Skin of body (tissue), 2 donors: ENCODE results near the gene ZC3H14.

DNA sequence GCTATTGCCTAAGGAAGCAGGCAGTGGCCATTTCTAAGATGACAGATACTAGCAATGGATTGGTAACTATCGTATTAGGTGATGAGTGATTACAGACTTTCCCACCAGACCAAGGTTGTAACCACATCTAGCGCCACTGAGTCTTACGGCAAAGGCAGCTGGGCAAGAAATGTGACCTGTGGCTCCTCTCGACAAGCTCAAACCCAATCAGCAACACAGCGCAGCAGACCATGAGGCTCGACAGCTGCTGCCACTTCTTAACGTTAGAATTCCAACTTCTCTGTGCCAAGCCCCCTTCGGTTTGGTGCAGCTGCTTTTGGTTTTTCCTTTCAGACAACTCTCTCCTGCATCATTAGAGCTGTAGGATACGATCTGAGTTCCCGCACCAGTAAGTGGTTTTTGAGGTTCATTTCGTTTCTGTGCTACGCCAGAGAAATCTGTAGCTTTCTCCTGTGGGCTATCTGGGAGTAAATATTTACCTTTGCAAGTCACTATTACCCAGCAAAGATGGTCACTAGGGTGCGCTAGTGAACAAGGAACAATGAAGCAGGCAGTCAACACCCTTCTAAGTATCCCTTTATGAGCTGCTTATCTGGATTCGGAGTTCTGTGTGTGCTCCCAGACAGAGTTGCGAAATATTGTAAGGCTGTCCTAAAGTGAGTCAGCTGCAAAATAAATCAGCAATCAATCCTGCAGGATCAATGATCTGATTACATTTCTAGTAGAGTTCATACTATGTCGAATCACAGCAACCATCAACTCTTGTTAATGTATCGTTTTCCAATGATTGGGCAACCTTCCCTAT, 133.9 kb downstream of the KCNK10 start:
- RAMPAGE, long total RNA: no peak

- RAMPAGE, long total RNA: no peak
Measured at GRCh38 chr14:88248864-88249153, 74.3 kb downstream of the KCNK10 start.

DNA sequence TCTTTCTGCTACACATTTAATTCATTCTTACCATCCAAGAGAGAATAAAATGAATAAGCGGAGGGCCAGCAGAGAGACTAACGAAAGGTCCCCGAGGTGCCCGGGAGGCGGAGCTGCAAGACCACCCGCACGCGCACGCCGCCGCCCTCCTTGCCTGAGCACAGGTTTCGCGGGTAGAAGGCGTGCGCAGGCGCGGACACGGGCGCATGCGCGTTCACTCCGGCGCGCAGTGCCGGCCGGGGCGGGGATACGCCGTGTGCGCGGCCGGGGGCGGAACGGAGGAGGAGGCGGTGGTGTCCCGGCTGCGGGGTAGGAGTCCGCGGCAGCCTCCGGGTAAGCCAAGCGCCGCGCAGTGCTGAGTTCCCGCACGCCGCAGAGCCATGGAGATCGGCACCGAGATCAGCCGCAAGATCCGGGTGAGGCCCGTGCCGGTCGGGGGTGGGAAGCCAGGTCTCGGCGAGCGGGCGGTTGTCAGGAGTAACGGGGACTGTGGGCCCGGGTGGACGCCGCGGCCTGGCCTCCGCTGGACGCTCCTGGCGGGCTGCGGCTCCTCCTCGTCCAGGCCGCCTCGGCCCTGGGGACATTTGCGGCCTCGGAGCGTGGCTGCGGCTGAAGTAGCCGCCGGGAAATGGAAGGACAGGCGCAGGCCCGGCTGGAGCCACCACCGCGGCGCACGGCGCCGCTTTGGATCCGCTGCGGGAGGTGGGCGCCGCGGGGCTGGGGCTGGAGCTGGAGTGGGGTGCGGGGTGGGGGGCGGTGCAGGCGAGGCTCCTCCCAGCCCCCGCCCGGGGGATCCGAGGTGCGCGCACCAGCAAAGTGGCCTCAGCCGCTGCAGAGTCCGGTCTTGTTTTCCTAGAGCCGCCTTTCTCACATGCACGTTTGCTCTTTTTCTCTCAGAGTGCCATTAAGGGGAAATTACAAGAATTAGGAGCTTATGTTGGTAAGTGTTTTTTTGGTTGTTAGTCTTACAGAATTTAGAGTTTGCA, at the start of gene ZC3H14:
Gene ZC3H14, plus strand, starts transcription at position 284 of the 986 bp plus-strand sequence.
- RAMPAGE, long total RNA: no peak

GRCh38 chr14:88829091-88829717, 4.8 kb downstream of the TTC8 start:
- RAMPAGE, long total RNA: no peak

- RAMPAGE, long total RNA: no peak
Measured at GRCh38 chr14:88833743-88834730, 9.6 kb downstream of the TTC8 start.

GRCh38 chr14:89247863-89248511, 169.0 kb downstream of the FOXN3 start:
- RAMPAGE, long total RNA: no peak

DNA sequence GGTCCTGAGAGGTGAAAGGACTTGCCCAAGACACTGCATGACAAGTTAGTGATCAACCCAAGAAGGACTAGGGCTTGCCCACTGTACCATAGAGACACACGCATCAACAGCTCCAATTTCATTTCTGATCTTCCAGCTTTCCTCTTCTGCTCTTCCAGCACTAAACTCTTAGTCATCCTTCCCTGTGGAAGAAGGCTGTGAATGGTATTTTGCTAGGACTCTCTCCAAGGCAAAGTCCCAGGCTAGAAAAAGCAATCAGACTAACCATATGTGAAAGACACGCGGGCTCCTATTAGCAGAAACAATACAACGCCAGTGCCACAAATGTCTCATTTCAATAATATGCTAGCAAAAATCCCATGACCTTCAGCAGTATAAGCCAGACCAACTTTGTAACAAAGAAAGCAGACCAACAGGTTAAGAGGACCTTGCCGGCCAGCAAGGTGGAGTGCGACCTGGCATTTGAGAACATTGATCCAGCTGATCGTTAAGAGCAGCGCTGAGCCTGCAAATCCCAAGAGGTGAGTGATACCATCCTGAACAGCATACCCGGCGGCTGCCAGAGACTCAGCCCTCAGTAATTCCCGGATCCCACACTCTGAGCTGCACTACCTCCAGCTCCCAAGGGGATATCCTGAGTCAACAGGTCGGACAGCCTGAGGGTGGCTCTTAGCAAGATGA, 132.6 kb downstream of the FOXN3 start:
- RAMPAGE, long total RNA: no peak

- RAMPAGE, long total RNA: no peak
Measured at GRCh38 chr14:89403377-89403782, 13.7 kb downstream of the FOXN3 start.

DNA sequence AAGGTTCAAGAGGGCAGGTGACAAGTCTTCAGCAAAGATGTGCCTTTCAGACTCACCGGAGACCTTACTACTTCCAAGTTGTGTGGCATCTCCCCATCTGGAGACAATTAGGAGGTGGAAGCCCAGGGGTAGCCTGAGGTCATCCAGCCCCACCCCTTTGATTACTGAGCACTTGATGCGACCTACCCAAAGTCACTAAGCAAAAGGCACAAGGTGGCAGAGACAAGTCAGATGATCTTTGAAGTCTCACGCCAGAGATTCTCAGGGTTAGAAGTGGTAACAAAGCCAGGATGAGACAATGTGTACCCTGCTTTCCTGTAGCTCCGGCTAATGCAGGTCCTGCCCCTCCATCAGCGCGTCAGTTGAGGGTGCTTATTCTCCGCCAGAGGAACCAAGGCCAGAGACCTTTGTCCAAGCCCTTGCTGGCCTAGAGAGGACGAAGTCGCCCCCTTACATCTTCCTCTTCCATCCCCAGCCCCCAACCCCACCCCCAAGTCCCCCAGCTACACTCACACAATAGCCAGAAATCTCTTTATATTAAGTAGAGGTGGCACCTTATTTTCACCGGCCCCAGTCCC, 1.5 kb upstream of the FOXN3 start:
- RAMPAGE, long total RNA: no peak

- RAMPAGE, long total RNA: no peak
Measured at GRCh38 chr14:89469791-89470454, 52.9 kb upstream of the FOXN3 start.

GRCh38 chr14:89486473-89487038, 69.5 kb upstream of the FOXN3 start:
- RAMPAGE, long total RNA: no peak

GRCh38 chr14:89957321-89957802, 1.6 kb downstream of the TDP1 start:
- RAMPAGE, long total RNA: no peak

DNA sequence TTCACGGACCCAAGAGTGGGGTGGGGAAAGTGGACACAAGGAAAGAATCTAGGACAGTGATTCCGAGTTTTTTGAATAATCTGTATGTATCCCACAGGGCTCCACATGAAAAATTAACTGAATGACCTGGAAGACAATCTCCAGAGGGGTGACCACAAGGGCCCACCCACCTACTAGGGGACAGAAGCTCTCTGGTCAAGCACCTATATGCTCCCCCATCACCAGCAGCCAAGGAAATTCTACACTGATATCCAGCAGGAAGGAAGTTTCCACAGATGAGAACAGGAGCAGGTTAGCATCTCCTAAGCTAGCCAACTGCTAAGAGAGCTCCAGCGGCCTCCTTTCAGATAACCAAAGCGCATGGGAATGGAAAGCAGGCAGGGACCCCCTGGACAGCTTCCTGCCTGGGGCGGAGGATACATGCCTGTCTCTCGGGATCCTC, 35.9 kb downstream of the PSMC1 start:
- RAMPAGE, long total RNA: no peak

DNA sequence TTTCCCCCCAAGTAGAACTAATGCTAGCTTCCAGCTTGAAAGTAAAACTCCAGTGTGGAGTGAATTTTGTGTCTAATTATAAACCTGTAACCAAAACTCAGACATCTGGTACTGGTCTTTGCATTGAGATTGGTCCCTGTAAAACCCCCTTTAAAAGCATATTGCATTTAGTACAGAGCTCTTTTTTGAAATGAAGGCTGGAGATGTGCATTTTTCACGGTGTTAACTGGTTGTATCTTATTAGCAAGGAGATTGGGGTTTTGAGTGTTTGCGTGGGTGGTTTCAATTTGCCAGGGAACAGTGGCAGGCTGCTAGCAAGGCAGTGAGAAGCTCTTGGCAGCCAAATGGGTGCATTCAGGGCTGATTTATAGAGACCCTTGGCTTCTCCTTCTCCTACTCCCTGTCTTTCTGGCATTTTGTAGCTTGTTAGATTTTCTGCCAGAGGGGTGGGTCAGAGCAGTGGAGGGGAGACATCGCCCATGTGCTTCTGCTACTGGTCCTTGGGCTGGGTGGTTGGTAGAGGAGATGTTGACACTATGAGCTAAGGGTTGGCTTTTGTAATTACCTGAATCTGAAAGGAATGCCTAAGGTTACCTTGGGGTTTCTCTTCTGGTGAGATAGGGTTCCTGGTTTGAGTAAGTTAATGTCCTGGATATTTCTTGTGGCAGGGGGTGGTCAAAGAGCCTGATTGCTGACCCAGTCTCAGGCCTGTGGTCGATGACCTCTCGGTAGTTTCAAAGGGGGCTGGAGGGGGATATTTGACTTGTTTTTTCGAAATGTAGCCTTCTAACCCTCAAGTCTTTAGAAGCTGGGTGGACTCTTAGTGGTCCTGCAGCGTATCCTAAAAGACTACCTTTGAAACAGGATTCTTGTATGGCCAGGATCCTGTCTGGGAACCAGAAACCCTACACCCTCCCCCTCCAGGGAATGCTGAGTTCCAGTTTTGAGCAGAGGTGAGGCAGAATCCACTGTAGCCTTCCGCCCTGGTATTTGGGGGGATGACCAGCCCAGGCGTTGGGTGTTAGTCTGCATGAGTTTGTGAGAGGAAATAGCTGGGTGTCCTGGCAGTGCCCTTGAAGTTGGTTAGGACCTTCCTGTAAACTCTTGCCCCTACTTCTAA, 9.7 kb downstream of the CALM1 start:
- RAMPAGE, long total RNA: no peak

- RAMPAGE, long total RNA: no peak
Measured at GRCh38 chr14:90534723-90535280, 138.0 kb downstream of the CALM1 start.

DNA sequence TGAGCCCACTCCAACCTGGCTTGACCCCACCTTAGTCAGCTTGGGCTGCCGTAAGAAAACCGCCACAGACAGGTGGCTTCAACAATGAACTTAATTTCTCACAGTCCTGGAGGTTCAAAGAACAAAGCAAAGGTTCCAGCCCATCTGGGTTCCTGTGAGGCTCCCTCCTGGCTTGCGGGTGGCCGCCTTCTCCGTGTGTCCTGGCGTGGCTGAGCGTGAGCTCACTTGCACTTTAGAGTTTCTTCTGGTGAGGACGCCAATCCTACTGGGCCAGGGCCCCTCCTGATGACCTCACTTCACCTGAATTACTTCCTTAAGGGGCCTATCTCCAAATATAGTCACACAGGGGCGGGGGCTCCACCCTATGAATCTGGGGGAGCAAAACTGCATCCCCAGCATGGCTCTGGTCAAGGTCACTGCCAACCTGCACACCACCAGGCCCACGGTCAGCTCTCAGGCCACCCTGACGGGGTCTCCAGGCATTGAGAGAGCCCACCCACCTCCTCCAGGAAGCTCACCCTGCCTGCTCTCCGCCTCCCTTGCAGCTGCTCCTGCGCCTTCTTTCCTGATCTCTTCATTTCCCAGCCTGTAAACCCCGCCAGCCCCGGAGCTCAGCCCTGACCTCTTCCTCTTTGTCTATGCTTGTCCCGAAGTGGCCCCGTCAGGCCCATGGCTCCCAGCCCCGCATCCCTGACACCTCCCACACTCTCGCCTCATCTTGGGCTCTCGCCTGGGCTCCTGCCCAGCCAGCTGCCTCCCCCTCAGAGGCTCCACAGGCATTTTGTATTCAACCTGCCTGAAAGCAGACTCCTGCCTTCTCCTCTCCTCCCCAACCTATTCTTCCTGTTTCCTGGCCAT, 139.1 kb downstream of the CALM1 start:
- RAMPAGE, long total RNA: no peak

DNA sequence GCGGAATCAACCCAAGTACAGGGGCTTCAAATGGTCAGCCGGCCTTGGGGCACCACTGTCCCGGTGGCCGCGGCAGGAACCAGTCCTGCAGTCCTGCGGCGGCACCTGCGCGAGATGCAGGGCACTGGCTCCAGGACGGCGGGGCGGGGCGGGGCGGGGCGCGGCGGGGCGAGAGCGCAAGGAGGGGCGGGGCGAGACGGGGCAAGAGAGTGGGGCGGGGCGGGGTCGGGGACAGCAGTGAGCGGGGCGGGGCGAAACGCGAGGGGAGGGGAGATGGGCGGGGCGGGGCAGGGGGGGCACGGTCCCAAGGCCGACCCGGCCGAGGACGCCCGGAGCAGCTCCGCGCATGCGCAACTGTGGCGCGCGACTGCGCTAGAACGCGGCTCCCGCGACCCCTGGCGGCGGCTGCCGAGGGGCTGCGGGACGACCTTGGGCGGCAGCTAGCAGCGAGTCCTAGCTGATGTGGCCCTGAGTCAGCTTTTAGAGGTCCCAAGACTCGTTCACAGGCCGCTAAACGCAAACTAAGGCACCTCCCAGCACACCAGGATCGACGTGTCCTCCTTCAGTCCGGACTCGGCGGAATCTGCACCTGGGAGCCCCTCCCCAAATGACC, 57.9 kb downstream of the TTC7B start:
- RAMPAGE, long total RNA: no peak

DNA sequence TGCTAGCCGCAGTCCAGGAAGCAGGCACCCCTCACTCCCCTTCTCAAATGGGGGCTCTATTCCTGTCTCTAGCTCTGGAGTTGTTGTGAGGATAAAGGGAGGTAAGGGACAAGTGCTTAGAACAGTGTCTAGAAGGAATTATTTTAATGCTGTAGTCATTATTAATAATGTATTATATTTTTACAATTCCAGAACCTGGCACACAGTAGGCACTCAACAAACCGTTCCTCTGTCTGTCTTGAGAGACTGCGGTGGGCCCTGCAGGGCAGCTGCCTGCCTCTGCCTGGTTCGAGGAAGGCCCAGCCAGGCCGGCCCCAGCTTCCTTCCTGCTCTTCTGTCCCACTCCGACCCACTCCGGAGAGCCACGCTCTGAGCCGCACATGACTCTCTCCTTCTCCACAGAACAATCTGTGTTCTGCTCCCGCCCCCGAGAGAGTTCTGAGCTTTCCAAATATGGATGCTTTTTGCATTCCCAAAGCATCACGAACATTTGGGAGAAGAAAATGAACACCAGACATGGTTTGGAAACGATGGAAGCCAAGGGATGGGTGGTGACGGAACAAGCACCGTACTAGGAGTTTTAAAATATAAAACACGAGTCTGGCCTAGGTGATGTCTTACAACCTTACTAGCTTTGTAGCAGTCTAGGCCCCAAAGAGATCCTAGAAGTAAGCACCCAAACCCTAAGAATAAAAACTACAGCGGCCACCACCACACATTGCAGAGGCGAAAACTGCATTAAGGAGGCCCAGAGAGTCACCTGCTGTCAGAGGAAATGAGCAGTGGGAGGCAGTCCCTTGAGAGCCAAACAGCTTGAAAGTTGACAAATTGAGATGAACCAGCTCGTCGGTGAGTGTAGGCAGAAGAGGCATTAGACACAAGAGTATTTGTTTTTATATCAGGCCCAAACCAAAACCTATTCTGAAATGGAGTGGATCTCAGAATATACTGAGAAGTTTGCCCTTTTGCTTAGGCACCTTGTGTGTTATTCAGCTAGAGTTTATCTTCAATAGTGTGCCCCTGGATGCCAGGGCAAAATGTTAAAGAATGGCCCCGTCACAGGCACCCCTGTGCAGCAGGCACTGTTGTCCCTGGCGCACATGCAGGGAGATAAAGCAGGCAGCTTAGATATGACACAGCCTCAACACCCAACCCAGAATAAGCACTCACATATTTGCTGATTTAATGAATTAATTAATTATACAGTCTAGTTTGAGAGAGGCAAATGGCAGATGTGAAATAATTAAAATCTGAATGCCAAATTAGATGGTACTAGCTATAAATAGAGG, 57.0 kb downstream of the TTC7B start:
- RAMPAGE, long total RNA: no peak

DNA sequence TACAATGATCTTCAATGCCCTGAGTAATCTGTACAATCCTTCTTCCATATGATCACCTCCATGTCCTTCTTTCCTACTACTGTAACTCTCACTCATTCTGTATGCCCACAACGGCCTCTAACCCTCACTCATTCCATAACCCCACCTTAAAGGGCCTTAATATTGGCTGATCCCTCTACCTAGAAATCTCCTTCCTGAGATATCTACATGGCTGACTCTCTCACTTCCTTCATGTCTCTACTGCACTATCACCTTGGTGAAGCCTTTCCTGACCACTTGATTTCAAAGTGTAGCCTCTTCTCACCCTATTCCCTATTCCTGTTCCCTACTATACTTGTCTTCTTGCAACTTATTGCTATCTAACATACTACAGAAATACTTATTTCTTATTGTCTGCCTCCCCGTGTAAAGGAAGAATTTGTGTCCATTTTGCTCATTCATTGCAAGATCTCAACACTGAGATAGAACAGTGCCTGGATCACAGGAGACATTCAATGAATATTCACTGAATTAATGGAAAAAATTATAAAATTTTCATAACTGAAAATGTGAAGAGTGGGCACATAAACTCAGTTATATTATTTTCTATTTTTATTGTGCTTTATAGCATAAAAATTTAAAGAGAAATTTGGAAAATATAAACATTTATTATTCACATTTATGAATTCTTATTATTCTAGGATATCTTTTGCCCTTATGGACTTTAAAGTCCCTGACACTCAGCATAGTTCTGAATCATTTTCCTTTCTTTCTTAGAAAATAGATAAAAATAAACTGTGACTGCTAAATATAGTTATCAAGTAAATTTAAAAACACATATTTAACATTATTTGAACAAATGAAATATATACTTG, 117.7 kb upstream of the TTC7B start:
- RAMPAGE, long total RNA: no peak

DNA sequence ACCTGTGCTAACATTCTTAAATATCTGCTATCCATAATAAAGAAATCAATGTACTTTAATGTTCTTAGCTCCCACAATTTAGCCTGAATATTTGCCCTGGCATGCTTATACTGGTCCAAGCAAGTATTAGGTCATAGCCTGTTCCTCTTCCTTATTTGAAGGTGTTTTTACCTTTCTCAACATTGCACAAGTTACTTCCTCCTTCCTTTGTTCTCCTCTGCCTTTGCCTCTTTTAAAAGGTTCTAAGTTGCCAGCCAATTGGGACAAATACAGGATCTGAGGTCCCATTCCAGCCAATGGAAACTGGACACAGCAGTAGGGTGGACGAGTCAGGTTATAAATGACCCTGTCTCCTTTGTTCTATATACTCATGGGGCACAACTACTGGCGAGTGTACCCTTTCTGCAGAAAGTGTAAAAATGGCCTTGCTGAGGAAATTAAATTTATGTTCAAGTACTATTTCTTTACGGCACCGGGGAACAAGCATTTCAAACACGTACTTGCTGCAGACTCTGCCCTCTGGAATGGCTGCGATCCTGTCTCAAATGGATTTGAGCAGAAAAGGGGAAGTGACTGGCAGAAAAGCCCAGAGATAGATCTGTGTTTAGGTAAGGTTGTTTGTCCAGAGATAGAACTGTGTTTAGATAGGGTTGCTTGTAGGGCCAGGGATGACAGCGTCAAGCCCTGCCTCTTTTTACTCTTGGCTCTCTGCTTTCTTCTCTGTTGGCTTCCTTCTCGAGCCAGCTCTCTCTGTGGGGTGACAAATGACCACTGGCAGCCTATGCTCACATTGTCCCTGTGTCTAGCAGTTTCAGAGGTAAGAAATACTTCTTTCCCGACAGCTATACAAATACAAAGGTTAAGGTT, 11.2 kb downstream of the DGLUCY start:
- RAMPAGE, long total RNA: no peak